LUHMES (cell line): Measurements from ENCODE around the gene SPRY2.

DNA sequence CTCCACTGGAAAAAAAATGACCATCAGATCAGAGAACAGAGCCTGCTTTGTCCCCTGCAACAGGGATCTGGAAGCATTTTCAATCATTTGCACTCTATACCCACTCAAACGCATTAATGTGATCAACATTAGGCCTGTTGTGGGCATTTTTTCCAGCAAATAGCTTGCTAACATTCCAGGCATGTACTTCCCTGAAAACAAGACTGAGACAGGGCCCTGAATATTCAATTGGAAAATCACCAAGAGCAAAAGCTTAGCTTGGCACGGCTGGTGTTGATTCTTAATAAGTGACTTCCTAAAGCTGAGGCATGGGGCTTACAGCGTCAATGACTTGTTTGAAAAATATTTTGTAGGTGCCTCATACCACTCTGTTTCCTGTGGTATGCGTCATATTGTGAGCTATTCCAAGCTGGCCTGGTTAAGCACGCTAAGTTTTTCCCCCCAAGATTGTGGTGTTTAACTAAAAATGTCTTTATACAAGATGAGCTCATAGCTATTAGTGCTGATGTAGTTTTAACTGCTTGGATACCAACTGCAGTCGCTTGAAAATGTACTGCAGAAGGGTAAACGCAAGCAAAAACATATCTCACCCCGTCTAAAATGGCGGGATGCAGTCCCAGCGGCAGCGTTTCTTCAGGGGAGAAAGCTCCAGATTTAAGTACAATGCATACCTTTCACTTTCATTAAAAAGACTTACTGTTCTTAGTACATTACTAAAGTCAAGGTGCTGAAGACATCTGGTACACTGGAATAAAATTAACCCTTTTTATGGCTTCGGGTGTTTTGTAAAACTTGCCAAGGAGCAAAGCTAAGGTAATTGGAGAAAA, 404.2 kb downstream of the SPRY2 start:
- PRO-cap: no peak

GRCh38 chr13:80338540-80339525, 2.1 kb downstream of the SPRY2 start:
- PRO-cap: no peak

DNA sequence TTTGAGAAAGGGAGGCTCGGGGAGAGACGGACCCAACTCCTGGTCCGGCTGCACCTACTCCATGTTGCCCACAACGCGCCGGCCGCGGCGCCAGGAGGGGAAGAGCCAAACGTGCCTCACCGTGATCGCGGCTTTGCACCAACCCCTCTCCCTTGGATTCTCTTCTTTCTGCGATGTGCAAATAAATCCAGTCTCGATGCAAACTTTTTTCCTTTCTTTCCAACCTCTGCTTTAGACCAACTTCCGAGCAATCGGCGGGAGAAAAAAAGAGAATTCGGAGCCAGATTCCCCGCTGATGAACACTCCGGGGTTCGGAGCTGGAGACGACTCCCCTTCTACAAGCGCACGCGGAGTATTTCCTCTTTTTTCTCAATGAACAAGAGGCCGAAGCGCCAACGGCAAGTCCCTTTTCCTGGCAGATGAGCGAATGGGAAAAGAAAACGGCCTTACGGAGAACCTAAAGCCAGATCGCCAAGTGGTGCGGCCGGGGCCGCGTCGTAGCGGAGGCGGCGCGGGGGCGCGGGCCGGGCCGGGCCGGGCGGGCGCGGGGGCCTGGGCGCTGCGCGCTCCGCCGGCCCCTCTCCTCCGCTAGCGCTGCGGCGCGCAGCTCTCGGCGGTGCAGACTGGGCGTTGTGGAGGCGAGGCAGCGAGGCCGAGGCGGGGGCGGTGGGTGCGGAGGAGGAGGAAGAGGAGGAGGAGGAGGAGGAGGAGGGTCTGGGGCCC, at the start of gene SPRY2:
TSS of gene SPRY2 (minus strand) at position 625 of the 723 bp plus-strand sequence.
- PRO-cap: bidirectional peak, plus-strand start at position 70 of the sequence, minus-strand start at position 76 of the sequence; bidirectional peak, plus-strand start outside the sequence, minus-strand start at position 626 of the sequence

DNA sequence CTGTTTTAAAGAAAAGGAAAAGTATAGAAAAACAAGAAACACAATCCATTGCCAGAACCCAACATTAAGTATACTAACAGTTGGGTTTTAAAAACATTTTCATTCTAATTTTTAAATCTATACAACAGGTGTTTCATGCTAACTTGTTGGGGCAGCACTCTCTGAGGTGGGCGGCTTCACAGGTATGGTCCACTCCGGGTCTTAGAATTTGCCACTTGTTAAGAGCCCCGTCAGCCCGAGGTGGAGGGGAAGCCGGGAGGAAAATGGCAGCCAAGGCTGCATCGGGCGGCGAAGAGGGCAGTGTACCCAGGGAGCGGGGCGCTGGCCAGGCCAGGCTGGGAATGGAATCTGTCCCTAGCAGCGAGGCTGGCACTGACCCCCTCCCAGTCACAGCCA, 313.6 kb upstream of the SPRY2 start:
- PRO-cap: no peak

- PRO-cap: no peak
Measured at GRCh38 chr13:80823432-80823982, 482.6 kb upstream of the SPRY2 start.

GRCh38 chr13:81395199-81395685, 1054.3 kb upstream of the SPRY2 start:
- PRO-cap: no peak

DNA sequence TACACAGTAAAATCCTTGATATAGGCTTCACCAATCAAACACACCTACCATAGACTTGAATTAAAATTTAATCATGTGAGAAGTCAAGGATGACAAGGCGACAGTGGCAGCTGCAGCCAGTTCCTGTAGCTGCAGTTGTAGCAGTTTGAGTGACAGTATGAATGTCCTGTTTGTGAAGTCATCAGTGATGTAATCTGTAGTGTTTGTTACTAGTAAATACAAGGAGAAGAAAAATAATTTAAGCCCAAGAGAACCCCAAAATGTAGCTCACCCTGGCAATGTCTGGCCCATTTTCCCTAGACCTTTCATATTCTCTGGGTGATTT, 897.0 kb downstream of the SLITRK6 start:
- PRO-cap: no peak

DNA sequence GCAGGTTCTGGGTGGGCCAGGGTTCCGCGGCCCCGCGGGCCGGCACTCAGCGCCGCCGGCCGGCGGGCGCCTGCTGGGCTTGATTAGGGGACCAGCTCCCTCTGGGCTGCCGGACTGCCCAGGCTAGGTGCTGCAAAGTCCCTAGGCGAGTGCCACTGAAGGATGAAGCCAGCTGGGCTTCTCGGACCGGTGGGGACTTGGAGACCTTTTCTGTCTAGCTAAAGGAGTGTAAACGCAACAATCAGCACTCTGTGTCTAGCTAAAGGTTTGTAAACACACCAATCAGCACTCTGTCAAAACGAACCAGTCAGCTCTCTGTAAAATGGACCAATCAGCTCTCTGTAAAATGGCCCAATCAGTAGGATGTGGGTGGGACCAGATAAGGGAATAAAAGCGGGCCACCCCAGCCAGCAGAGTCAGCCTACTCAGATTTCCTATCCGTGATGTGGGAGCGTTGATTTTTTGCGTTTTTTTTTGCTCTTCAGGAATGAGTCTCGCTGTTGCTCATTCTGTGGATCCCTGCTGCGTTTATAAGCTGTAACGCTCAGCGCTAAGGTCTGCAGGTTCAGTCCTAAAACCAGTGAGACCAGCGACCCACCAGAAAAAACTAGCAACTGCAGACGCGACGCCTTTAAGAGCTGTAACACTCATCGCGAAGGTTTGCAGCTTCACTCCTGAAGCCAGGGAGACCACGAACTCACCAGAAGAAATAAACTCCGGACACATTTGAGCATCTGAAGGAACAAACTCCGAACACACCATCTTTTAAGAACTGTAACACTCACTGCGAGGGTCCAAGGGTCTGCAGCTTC, 435.8 kb downstream of the SLITRK6 start:
- PRO-cap: no peak

DNA sequence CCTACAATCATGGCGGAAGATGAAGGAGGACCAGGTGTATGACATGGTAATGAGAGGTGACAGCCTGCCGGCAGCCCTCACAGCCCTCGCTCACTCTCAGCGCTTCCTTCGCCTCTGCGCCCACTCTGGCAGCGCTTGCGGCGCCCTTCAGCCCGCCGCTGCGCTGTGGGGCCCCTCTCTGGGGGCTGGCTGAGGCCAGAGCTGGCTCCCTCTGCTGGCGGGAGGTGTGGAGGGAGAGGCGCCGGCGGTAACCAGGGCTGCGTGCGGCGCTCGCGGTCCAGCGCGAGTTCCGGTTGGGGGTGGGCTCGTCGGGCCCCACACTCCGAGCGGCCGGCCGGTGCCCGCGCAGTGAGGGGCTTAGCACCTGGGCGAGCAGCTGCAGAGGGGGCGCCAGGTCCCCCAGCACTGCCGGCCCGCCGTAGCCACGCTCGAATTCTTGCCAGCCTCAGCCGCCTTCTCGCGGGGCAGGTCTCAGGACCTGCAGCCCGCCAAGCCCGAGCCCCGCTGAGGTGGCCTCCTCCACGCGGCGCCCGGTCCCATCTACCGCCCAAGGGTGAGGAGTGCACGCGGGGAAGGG, 879.1 kb upstream of the SLITRK5 start:
- PRO-cap: no peak

DNA sequence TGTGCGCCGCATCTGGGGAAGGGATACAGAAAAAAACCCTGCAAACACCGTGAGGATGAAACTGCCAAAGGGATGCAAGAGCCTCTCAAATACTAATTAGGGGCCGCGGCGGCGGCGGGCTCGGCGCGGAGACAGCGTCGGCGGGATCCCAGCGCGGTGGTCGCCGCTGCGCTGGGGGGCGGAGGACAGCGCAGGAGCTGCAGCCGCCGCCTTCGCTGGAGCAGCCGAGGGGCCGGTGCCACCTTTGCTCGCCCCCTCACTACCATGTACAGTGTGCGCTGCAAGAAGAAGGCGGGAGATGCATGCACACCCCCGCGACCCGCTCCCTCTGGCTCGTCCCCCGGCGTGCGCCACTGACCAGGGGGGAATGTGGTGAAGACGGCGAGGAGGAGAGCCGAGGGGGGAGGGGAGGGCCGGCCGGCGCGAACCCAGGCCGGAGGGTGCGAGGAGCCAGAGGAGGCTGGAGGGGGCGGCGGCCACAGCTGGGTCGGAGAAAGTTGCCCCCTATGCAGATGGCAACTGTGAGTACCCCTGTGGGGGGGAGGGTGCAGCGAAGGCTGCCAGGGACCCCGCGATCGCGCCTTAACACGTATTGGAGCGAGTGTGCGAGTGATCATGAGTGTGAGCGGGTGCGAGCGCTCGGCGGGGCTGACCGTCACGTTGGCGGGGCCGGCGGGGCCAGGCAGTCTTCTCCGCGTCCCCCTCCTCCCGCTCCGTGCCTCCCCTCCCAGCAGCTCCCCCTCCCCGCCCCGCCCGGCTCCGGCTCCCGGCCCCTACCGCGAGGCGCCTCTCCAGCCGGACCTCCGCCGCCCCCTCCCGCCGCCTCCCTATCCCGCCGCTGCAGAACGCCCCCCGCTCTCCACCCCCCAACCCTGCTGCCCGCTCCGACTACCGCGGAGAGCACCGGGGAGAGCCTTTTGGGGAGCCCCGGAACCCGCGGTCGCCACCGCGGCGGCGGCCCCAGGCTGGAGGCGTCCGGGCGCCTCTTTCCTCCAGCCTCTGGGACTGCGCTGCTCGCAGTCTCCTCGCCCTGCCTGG, 837 bp downstream of the SLITRK5 start:
- PRO-cap: bidirectional peak, plus-strand start at position 125 of the sequence, minus-strand start outside the sequence; bidirectional peak, plus-strand start at position 654 of the sequence, minus-strand start at position 331 of the sequence

DNA sequence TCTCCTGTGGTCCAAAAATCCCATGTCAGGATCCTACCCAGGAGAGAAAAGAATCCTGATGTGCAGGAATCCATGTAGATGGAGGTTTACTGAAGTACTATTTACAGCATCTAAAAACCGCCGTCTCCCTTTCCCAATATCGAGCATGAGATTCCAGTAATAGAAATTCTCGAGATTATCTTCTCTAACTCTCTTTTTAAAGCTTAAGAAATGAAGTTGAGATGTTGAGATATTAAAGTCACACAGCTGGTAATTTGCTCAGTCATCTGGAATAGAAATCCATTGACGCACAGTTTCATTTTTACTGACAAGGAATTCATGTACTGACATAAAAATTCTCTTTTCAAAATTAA, 1690.6 kb upstream of the GPC5 start:
- PRO-cap: no peak

DNA sequence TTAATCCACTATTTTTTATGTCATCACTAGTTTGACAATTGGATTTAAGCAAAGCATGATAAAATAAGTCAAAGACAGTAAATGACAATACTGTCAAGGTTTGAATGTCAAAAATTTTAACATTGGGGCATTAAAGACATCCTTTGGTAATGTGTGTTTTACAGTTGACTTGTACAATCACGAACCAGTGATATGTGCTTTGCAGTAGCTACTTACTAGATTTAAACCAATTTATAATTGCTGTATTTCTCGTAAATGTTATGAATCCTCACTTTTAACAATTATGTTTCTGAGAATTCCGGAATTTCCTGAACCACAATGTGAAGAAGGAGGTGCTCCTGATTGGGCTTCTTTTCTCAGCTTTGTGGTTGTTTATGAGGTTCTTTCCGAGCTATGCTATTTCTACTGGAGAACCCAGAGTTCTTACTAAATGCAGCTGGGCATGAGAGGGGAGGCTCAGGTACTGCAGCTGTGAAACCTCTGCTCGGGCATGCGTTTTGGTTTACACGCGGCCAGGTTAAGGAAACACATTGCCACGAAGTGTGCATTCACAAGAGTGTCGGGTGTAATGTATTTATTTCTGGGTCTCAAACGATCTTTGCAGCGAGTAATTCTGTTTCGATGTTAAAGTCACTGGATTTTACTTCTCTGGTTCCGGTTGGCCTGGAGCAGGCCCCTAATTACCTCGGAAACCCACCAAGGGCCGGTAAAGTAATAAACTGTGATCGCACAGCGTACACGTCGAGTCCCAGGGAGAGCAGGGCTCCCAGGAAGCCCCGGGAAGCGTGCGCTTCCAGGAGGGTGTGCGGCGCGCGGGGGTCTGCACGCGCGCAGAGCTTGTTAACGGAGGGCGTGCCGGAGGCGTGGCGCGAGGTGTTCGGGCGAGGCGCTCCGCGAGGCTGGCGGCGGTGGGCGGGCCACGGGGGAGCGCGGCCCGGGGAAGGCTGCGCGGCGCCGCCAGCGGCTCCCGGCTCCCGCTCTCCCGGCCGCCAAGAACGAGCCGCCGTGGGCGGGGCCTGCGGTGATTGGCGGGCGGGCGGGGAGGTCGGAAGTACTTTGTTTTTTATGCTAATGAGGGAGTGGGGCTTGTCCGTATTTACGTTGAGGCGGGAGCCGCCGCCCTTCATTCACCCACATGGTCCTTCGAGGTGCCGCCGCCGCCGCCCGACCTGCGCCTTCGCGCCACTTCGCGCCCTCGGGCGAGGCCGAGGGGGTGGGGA, 51.4 kb upstream of the GPC5 start:
- PRO-cap: bidirectional peak, plus-strand start at position 1,125 of the sequence, minus-strand start at position 806 of the sequence

GRCh38 chr13:91355785-91356602, 42.4 kb upstream of the GPC5 start:
- PRO-cap: no peak

DNA sequence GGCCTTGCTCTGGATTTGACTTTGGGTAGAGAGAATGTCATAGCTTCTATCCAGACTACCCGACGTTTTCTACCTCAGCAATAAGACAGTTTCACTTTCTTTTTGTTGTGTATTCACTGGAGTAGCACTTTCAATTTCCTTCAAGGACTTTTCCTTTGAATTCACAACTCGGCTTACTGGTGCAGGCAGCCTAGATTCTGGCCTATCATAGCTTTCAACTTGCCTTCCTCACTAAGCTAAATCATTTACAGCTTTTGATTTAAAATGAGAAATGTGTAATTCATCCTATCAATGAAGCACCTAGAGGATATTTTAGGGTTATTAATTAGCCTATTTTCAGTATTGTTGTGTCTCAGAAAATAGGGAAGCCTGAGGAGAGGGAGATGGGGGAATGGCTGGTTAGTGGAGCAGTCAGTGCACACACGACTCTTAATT, 420.3 kb upstream of the GPC6 start:
- PRO-cap: no peak

DNA sequence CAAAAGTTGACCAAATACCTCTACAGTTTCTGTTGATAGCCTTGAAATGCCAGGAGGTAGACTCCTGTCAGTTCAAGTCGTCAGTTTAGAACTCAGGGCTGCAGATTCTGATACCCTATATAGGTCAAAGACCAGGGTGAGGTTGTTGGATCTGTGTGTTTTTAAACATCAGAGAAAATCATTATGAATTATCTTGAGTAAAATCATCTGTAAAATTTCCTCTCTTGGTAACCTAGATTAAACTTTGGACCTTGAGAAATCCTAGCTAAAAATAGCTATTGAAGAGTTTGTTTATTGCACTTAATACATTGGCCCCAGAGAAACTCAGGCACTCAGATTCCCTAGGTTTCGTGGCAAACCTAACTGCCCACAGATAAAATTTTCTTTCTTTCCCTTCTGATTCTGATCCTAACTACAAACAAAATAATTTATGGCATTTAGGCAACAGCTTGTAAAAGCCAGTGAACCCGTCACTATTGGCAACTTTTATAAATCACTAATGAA, 102.3 kb downstream of the GPC6 start:
- PRO-cap: no peak

GRCh38 chr13:94595606-94595971, 363 bp downstream of the TGDS start:
- PRO-cap: no peak

DNA sequence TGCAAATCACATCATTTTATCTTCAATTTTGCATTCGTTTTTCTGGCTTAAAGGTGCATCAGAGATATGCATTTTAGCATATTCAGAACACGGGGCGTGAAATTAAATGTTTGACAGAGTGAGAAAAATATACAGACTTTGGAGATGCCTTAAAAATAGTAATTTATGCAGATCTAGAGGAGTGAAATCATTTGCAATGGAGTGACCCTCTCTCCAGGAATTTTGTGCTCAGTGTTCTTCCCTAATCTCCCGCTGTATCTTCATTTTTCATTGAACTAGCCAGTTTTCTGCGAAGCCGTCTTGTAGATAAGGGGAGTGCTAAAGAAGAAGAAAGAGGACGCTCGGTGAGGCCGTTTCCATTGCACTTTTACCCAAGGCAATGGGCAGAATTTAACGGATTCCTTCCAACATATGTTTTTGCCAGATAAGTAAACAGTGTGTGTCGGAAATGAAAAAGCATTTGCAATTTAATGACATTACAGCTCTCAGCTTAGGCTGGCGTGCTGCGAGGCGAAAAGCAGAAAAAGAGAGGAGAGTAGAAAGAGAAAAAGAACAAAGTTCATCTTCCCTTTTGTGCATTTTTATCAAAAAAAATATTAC, 50.1 kb downstream of the SOX21 start:
- PRO-cap: no peak

DNA sequence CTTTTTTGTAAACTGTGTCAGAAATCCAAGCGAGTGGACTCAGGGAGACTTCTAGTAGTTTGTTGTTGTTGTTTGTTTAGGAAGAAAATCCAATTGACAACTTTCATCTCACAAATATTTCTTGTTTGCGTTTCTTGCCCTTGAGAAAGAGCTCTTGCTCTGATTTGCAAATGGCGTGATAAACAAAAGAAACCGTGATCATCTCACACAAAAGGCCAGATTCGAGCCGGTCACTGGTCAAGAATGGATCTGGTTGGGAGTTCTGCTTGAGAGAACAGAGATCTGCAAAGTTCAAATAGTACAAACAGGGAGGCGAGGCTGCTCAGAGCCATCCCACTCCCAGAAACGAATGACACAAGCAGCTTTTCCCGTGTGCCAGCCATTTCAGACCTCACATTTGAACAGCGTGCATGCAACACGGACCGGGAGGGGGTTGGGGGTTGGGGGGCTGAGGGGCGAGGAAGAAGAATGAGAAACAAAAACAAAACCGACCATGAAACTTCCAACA, 1.9 kb downstream of the SOX21 start:
- PRO-cap: no peak

DNA sequence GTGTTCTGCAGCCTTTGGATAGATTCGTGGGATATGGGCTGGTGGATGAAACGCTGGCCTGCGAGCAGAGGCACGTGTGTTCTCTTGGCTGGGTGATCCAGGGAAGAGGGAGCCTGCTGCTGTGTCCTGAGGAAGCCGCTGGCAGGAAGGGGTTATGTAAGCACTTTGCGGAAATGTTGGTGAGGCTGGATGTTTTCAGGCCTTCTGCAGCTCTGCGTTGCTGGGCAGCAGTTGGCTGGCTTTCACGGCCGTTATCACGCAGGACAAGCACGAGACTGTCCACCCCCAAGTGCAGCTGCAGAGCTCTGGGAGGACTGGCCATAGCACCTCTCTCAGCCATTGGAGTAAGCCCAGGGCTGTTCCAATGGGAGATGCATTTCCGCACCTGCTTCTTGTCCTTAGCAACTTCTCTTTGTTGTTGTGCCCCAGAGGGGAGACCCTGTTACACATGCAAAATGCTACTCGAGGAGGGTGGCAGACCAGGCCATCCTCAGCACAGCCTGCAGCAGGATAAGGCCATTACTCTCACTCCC, 147.0 kb upstream of the SOX21 start:
- PRO-cap: no peak

DNA sequence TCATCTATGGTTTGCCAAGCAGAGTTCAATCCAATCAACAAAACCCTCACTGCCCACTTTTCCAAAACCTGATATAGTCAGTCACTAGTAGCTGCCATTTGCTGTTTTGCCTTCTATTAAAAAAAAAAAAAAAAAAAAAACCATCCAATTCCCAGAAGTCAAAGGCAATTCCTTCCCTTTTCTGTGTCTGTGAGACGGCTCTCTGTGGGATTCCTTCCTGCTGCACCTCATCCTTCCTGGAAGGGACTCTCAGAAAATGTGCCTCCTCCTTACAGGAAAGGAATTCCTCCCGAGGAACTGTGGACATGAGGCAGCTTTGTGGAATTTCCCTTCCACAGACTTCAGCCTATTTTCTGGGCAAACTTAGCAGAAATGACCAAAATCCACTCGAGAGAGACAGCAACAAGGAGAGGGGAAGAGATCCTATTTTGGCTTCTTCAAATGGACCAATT, 20.8 kb downstream of the ABCC4 start:
- PRO-cap: no peak